Kidney epithelial cell (primary cell): ENCODE measurements around the gene RPL10A.

DNA sequence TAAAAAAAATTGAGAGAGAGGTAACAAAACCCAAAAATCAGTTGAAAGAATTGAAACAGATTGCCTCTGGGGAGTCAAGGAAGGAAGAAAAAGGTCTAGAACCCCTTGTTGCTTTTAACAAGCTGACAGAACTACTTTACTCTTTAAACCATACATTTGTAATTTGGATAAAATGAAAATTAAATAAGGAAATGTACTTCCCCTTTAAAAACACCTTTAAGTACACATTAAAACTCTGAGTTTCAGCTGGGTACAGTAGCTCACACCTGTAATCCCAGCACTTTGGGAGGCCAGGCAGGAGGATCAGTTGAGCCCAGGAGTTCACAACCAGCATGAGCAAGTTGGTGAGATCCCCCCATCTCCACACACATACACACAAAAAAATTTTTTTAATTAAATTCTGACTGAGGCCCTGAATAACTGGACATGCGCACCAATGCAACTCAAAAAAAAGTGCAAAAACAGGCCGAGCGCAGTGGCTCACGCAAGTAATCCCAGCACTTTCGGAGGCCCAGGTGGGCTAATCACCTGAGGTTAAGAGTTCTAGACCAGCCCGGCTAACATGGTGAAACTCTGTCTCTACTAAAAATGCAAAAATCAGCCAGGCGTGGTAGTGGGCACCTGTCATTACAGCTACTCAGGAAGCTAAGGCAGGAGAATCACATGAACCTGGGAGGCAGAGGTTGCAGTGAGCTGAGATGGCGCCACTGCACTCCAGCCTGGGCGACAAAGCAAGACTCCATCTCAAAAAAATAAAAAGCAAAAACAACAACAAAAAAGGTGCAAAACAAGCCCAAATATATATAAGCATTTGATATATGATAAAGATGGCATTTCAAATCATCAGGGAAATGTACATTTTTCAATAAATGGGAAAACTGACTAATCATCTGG lies 21.8 kb downstream of the ILRUN start:
- RAMPAGE, long total RNA, result no peak
- RRBS, result no CpG with 5 or more reads among the region's 9 CpGs

DNA sequence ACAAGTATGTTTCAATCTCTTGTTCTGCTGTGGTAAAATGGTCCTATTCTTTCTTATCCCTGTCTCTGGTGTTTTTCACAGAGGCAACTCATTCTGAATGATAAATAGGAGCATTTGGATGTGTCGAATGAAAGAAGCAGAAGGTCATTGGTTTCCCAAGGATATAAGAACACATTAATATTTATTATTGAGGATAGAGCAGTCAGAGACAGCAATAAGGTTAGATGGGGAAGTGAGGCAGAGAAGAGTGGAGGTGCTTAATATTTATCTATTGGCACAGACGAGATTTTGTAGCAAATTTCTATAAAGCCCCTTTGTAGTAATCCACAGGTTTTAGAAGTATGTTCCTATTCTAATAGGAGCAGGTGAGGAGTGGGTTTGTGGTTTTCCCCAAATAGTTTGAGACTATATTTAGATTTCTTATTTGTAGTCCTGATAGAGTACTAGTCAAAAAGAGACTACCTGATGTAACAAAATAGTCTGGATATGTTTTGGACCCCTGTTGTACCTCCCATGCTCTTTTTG lies 5.5 kb downstream of the SNRPC start:
- RAMPAGE, long total RNA, result no peak
- RRBS, result no CpG with 5 or more reads among the region's 2 CpGs

- RAMPAGE, long total RNA, result no peak
- RRBS, result no CpG with 5 or more reads among the region's 4 CpGs
These were observed 103.0 kb downstream of the ANKS1A start for GRCh38 chr6:34992003-34992485.

GRCh38 chr6:35047090-35047548 lies 94.0 kb downstream of the TCP11 start:
- RAMPAGE, long total RNA, result no peak
- RRBS, result no CpG with 5 or more reads among the region's 3 CpGs

- RAMPAGE, long total RNA, result no peak
- RRBS, result no CpG with 5 or more reads among the region's 14 CpGs
These were observed 89.9 kb downstream of the TCP11 start for GRCh38 chr6:35051094-35051825.

GRCh38 chr6:35332240-35332398 lies 10.2 kb upstream of the PPARD start:
- RAMPAGE, long total RNA, result no peak
- RRBS, result no CpG with 5 or more reads among the region's 4 CpGs

DNA sequence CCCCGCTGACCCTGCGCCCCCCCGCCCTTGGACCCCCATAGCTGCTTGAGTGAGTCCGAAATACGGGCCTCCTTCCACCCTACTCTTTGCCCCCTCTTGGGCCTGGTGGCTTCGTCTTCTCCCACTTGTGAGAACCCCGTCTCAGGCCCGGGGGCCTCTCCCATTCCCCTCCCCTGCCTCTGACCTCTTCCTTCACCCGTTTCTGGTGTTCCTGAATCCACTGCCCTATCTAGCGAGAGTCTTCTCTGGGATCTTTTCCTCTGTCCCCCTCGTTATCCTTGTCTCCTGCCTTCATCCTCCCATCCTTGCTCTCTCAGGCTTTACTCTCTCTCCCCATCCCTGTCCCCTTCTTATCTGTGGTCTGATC lies 511 bp downstream of the PPARD start:
- RAMPAGE, long total RNA, result no peak
- RRBS, result no CpG with 5 or more reads among the region's 11 CpGs

- RAMPAGE, long total RNA, result no peak
- RRBS, result no CpG with 5 or more reads among the region's 4 CpGs
These were observed 2.1 kb downstream of the PPARD start for GRCh38 chr6:35344334-35344909.

DNA sequence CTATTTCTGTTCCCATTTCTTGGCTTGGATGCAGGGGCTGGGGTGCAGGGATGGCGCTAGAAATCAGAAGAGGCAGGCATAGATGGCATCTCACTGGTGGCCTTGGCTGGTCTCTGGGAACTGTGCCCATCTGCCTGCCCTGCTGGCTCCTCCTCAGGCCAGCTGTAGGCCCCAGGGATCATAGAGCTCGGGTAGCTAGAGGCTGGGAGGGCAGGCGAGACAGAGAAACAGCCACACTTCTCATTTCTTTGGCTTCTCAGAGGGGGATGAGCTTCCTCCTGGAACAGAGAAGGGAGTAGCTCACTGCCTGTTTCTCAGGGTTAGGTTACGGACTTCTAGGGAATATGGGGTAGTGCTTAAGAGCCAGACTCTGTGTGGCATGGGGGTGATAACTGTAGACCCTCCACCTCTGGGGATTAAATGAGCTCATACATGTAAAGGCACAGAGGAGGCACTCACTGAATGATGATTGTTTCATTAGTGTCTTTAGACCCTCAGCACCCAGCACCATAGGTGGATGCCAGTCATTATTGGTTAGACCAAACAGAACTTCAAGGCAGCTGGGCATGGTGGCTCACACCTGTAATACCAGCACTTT lies 18.5 kb downstream of the PPARD start:
- RAMPAGE, long total RNA, result no peak
- RRBS, result no CpG with 5 or more reads among the region's 4 CpGs

- RAMPAGE, long total RNA, result start-site peak on the plus strand at chr6:35468401-35468422, 21,853 and 22,528 reads in 2 replicates
- RRBS, result 1% methylated on average over 8 of the region's 61 CpGs
These were observed at the start of gene RPL10A for GRCh38 chr6:35467496-35468527. Gene RPL10A, plus strand, starts transcription at chr6:35468401.

DNA sequence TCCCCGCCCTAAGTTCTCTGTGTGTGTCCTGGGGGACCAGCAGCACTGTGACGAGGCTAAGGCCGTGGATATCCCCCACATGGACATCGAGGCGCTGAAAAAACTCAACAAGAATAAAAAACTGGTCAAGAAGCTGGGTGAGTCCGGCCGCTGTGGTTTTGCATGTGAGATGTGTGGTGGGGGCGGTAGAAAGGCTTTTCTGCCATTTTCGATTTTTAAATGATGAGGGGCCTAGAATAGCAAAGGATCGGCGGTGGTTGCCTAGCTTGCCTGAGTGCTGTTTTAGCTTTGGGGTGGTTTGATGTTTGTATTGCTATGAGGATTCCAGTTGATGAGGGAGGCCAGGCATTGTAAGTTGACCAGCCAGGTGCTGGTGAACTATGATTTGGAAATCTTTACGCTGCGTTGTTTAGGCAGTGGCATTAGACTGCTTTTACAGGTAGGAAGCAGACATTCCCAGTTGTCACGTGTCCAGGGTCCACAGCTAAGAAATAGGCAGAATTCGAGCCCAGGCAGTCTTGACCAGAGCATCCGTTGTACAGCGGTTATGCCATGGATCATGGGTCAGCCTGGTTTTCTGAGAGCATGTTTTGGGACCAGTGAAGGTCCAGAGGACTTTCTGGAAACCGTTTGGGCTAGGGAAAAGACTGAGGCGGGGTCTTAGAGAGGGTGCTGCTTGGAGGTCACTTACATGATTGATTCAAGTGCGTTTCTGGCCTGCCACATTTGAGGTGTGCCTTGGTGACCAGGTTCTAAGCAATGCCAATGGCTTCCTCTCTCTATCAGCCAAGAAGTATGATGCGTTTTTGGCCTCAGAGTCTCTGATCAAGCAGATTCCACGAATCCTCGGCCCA lies 1.4 kb downstream of the RPL10A start:
- RAMPAGE, long total RNA, result no peak
- RRBS, result no CpG with 5 or more reads among the region's 23 CpGs

- RAMPAGE, long total RNA, result no peak
- RRBS, result no CpG with 5 or more reads among the region's 21 CpGs
These were observed 6.7 kb downstream of the TULP1 start for GRCh38 chr6:35505993-35506393.

DNA sequence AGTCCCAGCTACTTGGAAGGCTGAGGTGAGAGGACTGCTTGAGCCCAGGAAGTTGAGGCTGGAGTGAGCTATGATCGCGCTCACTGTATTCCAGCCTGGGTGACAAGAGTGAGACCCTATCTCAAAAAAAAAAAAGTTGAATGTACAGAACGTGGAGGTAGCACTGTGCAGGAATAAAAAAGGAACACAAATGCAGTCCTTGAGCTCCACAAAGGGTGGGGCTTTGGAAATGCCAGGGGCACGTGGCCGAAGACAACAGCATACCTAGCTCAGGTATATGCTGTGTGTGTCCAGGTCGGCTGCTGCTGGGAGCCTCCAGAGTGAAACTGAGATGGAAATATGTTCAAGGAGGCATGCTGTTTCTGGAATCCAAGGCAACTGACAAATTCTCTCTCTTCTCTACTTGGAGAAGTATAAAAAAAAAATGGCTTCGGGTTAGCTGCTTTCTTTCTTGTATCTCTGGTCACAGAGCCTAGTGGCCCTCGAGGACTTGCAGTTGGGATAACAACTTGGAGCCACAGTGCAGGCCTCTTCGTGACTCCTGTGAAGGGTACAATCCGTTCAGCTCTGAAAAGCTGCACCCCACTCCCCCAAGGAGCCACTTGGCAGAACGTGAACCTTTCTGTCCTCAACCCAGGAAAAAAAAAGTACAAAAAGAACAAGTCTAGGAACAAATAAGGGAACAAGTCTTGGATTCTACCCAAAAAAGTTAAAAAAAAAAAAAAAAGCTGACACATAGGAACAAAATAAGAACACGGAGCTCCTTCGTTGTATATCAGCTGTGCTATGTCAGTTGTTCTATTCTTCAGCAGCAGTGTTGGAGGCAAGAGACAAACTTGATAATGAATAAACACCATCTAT lies 77.7 kb upstream of the TULP1 start:
- RAMPAGE, long total RNA, result no peak
- RRBS, result no CpG with 5 or more reads among the region's 13 CpGs

DNA sequence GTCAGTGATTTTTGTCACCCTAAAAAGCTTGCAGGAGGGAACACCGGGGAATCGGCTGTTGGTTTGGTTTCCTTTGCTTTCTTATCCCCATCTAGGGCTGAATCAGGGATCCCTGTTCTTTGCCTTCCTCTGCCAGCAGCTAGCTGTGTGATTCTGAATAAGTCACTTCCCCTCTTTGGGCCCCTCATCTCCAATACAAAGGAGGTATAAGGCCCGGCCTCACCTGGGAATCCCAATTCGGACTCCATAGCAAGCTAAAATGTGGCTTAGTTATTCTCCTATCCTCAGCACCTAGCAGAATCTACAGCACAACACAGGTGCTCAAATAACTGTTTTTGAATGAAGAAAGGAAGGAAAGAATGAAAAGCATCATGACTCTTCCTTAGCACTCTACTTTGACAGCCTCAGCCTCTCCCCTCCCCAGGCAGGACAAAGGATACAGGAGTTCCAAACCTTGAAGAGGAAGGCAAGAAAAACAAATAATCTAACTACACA lies 18.4 kb upstream of the ARMC12 start:
- RAMPAGE, long total RNA, result no peak
- RRBS, result no CpG with 5 or more reads among the region's 4 CpGs

DNA sequence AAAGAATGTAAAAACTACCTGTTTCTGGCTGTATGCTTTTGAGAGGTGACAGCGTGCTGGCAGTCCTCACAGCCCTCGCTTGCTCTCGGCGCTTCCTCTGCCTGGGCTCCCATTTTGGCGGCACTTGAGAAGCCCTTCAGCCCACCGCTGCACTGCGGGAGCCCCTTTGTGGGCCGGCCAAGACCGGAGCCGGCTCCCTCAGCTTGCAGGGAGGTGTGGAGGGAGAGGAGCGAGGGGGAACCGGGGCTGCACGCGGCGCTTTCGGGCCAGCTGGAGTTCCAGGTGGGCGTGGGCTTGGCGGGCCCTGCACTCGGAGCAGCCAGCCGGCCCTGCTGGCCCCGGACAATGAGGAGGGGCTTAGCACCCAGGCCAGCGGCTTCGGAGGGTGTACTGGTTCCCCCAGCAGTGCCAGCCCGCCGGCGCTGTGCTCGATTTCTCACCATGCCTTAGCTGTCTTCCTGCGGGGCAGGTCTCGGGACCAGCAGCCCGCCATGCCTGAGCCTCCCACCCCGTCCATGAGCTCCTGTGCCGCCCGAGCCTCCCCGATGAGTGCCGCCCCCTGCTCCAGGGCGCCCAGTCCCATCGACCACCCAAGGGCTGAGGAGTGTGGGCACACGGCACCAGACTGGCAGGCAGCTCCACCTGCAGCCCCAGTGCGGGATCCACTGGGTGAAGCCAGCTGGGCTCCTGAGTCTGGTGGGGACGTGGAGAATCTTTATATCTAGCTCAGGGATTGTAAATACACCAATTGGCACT lies 10.3 kb upstream of the SRPK1 start:
- RAMPAGE, long total RNA, result no peak
- RRBS, result 96% methylated on average over 2 of the region's 40 CpGs

- RAMPAGE, long total RNA, result no peak
- RRBS, result no CpG with 5 or more reads among the region's 2 CpGs
These were observed 45.1 kb upstream of the MAPK13 start for GRCh38 chr6:36085133-36085594.

- RAMPAGE, long total RNA, result no peak
- RRBS, result no CpG with 5 or more reads among the region's 5 CpGs
These were observed 32.4 kb upstream of the MAPK13 start for GRCh38 chr6:36097741-36098475.

DNA sequence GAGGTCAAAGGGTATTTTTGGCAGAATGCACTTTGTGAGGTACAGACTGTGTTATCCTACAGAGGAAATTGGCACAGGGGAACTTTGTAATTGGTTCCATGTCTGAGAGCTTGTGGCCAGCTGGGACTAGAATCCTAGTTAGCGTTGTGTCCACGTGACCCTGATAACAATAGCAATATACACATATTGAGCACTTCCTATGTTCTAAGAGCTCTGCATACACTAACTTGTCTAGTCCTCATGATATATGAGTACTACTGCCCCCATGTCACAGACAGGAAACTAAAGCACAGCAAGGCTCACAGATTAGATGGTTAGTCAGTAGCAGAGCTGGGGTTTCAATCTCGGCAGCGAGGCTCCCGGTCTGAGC lies 1.3 kb downstream of the MAPK13 start:
- RAMPAGE, long total RNA, result no peak
- RRBS, result no CpG with 5 or more reads among the region's 5 CpGs

GRCh38 chr6:36139417-36140049 lies 9.2 kb downstream of the MAPK13 start:
- RAMPAGE, long total RNA, result no peak
- RRBS, result no CpG with 5 or more reads among the region's 9 CpGs

DNA sequence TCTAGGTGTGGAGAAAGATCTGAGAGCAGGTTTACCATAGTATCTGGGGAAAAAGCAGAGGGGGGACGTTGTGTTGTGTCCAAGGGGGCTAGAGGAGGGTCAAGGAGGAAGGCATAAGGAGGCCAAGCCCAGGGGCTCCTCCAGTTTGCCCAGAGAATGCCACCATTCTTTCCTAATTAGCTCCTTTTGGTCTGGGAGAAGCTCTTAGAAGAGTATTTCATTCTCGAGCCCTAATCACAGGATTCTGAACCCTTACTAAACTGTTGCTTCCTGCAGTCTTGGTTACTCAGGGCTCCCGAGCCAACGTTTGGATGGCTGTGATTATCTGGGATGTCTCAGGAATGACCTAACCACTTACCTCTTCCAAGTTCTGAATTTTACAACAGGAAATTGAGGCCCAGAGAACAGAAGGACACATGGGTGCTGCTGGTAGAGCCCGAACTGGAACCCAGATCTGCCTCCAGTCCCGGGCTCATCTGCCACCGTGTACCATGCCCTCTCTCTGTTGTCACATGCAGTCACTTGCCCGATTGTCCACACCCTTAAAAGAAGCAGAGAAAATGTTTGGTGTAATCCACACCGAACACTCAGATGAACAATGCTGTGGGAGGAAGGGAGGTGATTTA lies 22.2 kb upstream of the PNPLA1 start:
- RAMPAGE, long total RNA, result no peak
- RRBS, result no CpG with 5 or more reads among the region's 9 CpGs